Mesangial cell (primary cell): Measurements from ENCODE around the genes SPATS1 and CDC5L.

DNA sequence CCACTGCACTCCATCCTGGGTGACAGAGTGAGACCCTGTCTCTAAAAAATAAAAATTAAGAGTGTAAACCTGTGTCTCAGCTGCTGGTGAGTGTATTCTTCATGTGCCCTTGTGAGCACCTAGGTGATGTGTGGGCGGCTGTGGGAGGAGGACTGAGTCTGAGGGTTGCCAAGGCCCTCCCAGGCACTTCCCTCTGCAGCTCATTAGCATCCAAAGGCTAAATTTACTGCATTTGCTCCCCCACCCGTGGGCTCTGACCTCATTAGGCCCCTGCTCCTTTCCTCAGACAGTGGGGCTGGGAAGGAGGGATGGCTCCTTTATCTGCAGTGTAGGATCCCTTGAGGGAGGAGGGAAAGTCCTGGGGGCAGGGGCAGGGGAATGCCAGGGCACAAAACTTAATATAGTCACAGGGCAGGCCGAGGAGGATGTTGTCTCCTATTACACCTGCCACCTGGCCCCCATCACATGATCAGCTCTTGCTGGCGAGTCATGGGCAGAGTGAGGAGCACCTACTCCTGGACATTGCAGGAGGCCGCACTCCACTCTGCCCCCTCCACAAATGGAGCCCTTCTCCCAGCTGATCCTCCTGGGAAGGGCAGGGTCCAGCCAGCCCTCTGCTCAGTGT, 133.3 kb downstream of the MRPL14 start:
- RAMPAGE, long total RNA: no peak

DNA sequence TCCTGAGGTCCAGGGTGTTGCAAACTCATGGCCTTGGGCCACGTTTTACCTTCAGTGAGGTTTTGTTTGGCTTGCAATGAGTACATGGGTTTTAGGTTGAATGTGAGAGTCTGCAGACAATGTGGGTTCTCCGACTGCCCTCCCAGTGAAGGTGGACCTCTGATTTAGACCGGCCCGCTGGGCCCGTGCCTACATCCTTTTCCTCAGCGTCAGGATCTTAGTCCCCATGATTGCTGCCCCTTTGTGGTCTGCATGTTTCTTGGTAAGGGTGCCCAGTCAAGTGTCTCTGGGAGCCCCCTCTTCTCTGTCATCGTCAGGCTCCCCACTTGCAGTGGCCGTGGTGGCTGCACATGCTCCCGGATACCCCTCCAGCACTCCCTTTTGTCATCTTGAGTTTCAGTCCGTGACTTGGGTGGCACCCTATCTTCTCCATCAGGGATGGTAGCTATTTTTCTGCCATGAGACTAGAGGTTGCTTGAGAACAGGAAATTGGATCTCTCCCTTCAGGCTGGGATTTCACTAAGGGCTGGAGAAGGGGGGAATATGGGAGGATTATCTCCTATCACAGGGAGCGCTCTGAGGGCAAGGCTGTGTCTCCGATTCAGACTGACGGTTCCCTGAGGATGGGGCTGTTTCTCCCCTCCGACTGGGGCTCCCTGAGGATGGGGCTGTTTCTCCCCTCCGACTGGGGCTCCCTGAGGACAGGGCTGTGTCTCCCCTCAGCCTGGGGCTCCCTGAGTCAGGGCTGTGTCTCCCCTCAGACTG, 123.2 kb downstream of the MRPL14 start:
- RAMPAGE, long total RNA: no peak

GRCh38 chr6:44072965-44073167, 54.4 kb downstream of the MRPL14 start:
- RAMPAGE, long total RNA: no peak

DNA sequence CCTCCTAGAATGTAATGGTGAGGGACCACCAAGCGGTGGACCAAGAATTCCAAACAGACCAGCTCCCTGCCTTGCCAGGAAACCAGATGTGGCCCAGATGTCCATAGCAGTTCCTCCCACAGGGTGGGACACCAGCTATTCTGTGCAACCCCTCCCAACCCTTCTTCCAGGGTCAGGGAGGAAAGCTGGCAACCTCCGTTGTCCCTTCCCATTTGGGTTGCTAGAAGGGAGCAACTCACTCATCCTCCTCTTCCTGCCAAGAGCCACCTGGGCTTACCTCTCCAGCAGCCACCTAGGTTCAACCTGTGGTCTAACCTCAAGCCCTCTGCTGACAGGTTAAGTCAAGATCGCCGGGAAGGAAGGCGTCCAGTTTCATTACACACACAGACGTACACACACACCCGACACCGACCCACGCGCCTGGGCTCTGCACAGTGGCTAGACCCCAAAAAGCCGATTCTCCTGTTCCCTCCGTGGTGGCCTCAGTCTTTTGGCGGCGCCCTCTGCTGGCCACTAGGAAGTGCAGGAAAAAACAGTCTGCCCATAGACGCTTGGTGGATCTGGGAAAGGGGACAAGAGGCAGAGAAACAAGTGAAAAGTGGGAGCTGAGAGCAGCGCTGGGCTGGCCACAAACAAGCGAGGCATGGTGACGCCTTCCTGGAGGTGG, 52.9 kb downstream of the MRPL14 start:
- RAMPAGE, long total RNA: no peak

DNA sequence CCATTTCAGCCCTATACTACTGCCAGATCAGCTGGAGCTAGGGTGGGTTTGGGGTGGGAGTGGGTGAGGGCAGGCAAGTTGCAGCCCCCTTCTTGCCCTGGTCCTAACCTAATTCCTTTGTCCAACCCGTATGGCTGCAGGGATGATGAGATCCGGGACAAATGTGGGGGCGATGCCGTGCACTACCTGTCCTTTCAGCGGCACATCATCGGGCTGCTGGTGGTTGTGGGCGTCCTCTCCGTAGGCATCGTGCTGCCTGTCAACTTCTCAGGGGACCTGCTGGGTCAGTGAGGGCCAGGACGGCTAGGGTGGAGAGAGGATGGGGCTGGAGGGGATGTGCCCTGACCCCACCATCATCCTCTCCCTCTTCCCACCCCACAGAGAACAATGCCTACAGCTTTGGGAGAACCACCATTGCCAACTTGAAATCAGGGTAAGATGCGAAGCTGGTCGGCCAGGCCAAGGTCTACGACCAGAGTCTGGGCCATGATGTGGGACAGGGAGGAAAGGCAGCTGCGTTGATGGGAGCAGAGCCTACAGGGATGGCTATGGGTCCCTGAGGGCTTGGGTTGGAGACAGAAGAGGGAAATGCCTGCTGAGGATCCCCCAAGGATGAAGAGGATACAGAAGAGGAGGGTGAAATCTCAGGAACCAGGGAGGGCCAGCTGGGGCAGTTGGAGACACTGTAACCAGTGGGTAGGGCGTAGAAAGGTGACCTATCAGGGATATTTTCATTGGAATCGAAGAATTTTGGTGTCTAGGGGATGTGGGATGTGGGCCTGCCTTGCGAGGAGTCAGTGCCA, 12.2 kb downstream of the TMEM63B start:
- RAMPAGE, long total RNA: no peak

DNA sequence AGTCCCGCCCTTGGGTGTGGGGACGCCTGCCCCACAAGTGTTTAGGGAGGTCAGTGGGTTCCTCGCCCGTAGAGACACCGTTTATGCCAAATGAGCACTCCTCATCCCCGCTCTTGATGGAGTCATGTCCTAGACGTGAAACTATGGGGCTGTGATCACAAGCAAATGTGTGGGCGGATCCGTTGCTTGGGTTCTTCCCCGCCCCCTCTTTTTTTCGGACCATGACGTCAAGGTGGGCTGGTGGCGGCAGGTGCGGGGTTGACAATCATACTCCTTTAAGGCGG, 211 bp upstream of the HSP90AB1 start:
- RAMPAGE, long total RNA: no peak

DNA sequence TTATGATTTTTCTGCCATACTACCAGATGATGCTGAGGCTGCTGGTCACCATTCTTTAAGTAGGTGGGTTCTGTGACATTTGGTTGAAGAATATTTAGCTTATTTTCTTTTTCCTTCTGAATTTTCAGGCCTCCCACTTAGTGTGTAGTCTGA, 1.3 kb downstream of the HSP90AB1 start:
- RAMPAGE, long total RNA: no peak

GRCh38 chr6:44253772-44254251, 3.5 kb downstream of the SLC35B2 start:
- RAMPAGE, long total RNA: no peak

- RAMPAGE, long total RNA: no peak
These were observed 671 bp downstream of the TMEM151B start for GRCh38 chr6:44270908-44271334.

GRCh38 chr6:44311869-44312335, 1.2 kb downstream of the AARS2 start:
- RAMPAGE, long total RNA: no peak

DNA sequence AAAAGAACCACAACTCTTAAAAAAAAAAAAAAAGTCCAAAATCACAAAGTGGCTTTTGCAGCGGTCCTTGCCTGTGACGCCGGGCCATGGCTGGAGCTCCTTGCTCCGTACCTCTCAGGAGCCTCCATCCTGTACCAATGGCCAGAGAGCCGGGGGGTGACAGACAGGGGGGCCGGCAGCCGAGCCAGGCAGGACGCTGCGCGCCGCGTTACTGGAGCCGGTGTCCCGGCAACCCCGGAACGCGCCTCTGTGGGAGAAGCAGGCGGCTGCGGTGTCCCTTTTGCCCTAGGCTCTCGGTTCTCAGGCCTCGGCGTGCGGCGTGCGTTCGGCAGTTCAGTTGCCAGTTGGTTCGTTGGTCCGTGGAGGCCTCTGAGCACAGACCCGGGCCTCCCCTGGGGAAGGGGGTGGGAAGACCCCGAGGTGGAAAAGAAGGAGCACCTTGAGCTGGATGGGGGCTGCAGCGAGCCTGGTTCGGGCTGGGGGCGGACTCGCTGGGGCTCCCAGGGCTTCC, at the start of gene SPATS1:
Gene SPATS1, plus strand, starts transcription at position 237 of the 511 bp plus-strand sequence.
- RAMPAGE, long total RNA: no peak

GRCh38 chr6:44387274-44388154, at the start of gene CDC5L:
TSS of gene CDC5L (plus strand) at chr6:44387706.
- RAMPAGE, long total RNA: start-site peak on the plus strand at chr6:44387543-44387574, 67 reads; start-site peak on the plus strand at chr6:44387702-44387729, 687 reads

GRCh38 chr6:44555104-44555586, 167.6 kb downstream of the CDC5L start:
- RAMPAGE, long total RNA: no peak

- RAMPAGE, long total RNA: no peak
These were observed 44.4 kb upstream of the SUPT3H start for GRCh38 chr6:45421814-45422797.

- RAMPAGE, long total RNA: no peak
These were observed 46.5 kb upstream of the SUPT3H start for GRCh38 chr6:45423977-45424928.

GRCh38 chr6:45426338-45426556, 48.5 kb upstream of the SUPT3H start:
- RAMPAGE, long total RNA: no peak

- RAMPAGE, long total RNA: no peak
These were observed 59.5 kb upstream of the SUPT3H start for GRCh38 chr6:45437200-45437644.

DNA sequence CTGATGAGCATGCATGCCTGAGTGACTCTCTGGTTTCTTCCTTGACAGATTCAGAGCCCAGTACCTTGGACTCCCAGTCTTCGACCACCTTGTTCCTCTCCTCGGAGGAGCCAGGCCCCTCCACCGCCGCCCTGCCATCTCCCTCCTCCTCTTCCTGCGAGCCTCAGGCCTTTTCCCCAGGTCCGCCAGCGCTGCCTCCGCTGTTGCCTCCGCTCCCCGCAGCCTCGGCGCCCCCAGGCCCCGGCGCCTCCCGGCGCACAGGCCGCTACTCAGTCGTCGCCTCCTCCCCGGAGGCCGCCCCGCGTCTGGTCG, 285.3 kb upstream of the SUPT3H start:
- RAMPAGE, long total RNA: no peak

DNA sequence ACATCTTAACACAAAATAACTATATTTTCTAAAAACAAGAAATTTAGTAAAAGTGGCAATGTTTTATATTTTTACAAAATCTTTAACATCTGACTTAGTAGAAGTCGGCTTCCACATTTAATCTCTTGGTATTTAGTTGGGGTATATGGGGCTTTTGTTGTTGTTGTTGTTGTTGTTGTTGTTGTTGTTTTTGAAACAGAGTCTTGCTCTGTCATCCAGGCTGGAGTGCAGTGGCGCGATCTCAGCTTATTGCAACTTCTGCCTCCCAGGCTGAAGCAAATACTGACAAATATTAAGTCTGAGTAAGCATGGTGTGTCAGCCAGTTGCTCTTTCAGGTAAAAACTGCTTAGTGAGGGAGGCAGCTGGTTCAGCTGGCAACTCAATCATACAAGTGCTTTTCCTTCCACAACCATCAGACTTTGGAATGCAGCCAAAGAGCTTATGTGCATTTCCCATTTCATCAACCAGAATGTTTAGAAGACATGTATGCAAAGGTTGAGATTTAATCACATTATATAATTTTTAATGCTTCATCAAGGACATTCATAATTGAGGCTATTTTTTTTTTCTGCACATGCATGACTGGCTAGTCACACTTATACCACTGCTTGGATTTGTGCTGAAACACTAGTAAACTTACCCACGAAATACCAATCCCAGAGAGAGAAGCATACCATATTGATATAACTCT, 56.1 kb downstream of the CLIC5 start:
- RAMPAGE, long total RNA: no peak

DNA sequence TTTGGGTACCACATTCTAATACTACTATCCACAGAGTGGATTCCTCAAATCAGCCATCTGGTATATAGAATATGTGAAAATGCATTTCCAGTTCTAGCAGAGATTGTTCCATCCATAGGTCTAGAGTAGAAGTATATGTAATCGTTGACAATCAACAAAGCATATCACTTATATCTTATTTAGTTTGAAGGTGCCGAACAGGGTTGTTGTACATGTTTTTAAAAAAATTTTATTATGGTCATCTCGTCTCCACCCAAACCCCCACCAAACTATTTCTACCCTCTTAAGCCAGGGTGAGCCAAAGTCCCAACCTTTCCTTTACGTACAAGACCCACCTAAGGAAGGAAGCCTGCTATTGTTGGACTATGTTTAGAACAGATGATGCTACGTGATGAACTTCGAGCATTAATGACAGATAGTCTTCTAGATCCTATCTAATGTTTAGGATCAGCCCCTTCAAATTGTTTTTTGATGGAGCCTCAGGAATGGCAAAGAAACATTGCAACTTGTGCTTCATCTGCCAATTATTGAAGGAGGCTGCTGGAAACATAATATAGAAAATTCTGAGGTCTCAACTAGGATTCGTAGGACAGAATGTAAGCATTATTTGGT, 44.4 kb downstream of the CLIC5 start:
- RAMPAGE, long total RNA: no peak